Upper lobe of left lung (tissue), 5 donors: ENCODE measurements around a stretch of chr17.

DNA sequence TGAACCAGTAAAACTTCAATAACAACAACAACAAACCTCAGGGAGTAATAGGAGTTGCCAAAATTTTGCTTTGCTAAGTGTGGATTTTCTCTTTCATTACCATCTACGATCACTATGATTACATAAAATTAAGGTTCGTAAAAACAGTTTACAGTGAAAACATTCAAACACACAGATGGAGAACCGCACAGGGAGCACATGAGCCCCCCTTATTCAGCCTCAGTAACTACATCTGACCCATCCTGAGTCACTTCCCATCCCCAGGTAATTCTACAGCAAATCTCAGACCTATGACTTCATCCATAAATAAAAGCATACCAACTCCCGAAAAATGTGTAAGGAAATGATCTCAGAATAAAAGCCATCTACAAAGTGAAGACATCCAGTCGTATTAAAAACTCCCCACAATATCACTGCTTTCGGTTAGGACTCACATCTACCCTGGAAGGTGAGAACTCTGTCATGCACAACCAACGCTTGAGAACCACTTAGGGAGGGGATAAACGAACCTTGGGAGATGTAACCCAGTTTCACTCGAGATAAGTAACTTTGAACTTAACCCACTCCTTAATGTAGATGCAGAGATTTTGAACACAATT is 1.4 kb downstream of the USP36 start:
- PRO-cap, 2 experiments: no peak in any of the 2 experiments
- RAMPAGE, long total RNA, 4 experiments: no peak in any of the 4 experiments

GRCh38 chr17:78977797-78978411 is 1.8 kb downstream of the LGALS3BP start:
- PRO-cap, 2 experiments: no peak in any of the 2 experiments
- RAMPAGE, long total RNA, 4 experiments: no peak in any of the 4 experiments

GRCh38 chr17:78985850-78986498 is 6.3 kb upstream of the LGALS3BP start:
- PRO-cap, 2 experiments: no peak in any of the 2 experiments
- RAMPAGE, long total RNA, 4 experiments: no peak in any of the 4 experiments

DNA sequence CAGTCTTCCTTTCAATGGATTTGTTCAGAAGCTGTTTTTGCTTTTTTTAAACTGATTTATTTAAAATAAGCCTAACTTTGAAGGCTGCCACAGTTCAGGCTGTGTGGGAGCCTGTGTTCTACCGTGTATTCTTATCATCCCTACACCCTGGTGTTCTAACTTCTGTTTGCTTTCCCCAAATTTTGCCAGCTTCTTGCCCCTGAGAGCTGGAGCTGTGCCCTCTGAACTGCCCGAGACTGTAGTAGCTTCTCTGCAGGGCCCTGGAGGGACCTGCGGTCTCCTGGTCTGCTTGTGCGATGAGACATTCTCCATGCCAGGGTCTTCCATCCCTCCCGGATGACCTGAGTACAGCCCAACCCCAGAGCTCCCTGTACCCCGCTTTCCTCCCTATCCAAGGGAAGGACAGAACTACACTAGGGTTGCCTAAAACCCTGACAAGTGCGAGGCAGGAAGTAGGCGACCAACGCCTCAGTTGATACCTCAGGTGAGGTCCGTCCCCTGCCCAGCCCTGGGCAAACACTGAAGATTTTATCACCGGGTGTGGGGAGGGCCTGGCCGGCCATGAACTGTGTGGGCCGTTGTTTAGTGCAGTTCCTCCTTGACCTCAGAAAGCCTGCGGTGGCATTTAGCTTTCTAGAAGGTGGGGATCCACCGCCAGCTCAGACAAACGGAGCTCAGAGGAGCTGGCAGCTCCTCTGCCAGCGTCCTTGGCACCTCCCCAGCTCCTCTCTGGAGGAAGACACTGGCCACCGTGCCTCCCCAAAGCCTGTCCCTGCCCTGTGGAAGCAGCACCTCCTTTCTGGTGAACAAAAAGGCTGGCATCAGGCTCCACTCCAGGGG is 13.7 kb downstream of the CANT1 start:
- PRO-cap, 2 experiments: no peak in any of the 2 experiments
- RAMPAGE, long total RNA, 4 experiments: no peak in any of the 4 experiments

- PRO-cap, 2 experiments: peak in 1 of 2 experiments; most common plus-strand start chr17:79038922 (in 1)
- RAMPAGE, long total RNA, 4 experiments: no peak in any of the 4 experiments
Observed at GRCh38 chr17:79038433-79039369, 14.7 kb downstream of the C1QTNF1 start.

DNA sequence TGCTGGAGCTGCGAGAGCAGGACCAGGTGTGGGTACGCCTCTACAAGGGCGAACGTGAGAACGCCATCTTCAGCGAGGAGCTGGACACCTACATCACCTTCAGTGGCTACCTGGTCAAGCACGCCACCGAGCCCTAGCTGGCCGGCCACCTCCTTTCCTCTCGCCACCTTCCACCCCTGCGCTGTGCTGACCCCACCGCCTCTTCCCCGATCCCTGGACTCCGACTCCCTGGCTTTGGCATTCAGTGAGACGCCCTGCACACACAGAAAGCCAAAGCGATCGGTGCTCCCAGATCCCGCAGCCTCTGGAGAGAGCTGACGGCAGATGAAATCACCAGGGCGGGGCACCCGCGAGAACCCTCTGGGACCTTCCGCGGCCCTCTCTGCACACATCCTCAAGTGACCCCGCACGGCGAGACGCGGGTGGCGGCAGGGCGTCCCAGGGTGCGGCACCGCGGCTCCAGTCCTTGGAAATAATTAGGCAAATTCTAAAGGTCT is 24.0 kb downstream of the C1QTNF1 start:
- PRO-cap, 2 experiments: no peak in any of the 2 experiments
- RAMPAGE, long total RNA, 4 experiments: no peak in any of the 4 experiments

- PRO-cap, 2 experiments: no peak in any of the 2 experiments
- RAMPAGE, long total RNA, 4 experiments: no peak in any of the 4 experiments
Observed at GRCh38 chr17:79388759-79389089, 222.1 kb downstream of the RBFOX3 start.

DNA sequence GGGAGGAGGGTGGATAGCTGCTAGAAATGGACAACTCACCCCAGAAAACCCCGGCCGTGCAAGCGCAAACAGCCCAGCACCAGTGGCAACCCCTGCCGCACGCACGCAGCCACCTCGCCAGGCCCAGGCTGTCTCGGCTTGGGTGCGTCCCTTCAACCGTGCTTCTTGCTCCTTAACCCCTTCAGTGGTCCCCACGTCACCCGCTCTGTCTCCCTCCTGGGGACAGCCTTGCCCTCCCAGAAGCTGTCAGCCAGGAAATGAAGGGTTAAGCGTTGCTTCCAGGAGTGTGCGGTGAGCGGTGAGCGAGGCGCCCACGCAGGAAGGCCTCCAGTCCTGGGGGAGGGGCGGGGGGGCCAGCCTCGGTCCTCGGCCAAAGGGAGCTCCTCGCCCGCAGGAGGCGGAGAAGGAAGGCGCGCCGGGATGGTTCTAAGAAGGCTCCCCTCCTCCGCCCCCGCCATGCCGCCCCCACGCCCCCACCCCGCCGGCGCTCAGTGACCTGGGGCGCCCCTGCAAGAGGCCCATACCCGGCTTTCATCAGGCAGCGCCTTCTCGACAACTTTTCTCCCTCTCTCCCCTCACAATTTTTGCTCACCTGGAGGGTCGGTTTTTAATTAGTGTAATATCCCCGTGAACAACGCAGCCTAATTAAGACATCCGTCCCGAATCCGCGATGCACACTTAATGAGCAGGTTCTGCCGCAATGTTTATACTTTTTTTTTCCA is 2.2 kb downstream of the RBFOX3 start:
- PRO-cap, 2 experiments: no peak in any of the 2 experiments
- RAMPAGE, long total RNA, 4 experiments: no peak in any of the 4 experiments

DNA sequence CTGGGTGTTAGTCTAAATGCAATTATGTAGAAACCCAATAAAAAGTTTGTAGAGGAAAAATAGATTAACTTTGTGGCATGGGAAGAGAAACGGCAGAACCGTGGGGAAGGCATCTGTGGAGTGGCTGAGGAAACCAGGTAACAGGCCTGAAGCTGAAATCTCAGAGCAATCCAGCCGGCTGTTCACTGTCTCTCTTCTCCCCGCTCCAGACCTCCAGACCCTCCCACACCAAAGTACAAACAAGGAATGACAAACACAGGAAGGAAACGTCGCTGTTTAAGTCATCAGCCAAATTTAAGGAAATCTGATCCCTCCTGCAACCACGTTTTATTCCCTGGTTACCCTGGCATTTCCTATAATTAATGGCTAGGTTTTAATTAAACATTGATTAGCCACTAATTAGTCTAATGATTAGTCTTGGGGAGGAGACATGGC is 51.9 kb upstream of the RBFOX3 start:
- PRO-cap, 2 experiments: no peak in any of the 2 experiments
- RAMPAGE, long total RNA, 4 experiments: no peak in any of the 4 experiments

DNA sequence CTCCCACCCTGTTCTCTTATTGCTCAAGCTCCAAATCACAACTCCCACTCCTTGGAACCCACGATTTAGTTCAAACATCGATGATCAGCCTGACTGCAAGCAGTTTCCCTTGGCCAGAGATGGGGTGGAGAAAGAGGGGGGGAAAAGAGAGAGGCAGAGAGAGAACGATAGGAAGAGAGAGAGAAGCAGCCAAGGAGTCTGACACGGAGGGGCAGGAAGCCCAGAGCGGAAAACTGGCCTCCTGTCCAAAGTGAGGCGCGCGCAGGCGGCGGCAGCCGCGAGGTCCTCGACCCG is 1.6 kb upstream of the CBX8 start:
- PRO-cap, 2 experiments: no peak in any of the 2 experiments
- RAMPAGE, long total RNA, 4 experiments: no peak in any of the 4 experiments

DNA sequence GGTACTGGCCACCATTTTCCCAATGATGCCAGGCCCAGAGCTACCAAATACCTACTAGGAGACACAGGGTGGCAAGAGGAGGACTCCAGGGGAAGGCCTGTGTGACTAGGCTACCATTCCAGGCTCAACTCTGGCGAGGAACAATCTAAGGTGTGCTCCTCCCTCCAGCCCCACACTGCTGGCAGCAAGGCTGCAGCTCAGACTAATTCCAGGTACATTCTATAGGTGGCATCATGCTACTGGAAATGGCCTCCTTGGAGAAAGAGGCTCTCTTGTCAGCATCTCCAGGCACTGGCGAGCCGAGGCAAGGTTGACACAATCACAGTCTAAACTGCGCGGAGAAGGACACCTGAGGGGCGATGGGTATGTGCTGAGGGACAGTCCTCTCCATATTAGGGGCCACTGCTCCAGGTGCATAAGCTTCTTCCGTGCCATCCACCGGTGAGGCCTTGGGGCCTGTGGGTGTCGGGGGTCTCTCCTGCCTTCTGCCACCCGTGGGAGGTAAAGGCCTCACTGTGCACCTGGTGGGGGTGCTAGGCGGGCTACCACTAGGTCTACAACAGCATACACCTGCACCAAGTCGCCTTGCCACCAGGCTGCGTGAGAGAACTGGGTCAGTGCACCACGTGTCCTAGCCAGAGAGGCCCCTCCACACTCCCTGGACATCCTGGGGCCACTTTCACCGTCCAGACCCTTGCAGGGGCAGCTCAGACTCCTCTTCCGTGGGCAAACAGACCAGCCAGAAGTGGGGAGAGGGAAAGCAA is 11.9 kb upstream of the CBX8 start:
- PRO-cap, 2 experiments: no peak in any of the 2 experiments
- RAMPAGE, long total RNA, 4 experiments: no peak in any of the 4 experiments

DNA sequence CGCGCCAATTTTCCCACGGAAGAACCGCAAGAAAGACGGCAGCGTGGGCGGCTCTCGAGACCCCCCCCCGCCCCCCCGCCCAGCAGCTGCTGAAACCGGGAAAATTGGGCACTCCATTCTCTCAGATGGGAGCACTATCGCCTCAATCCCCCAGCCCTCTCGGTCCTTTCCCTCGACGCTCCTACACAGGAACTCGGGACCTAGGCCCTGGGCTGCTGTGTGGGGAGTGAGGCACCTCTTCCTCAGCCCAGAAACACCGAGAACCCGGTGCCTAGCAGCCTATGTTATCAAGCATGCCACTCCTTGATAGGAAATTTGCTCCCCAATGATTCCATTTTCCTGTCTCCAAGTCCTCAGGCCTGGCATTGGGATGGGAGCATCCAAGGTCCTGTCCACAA is 17.2 kb upstream of the CBX8 start:
- PRO-cap, 2 experiments: no peak in any of the 2 experiments
- RAMPAGE, long total RNA, 4 experiments: no peak in any of the 4 experiments

GRCh38 chr17:79925019-79925657 is 85.9 kb upstream of the CBX4 start:
- PRO-cap, 2 experiments: no peak in any of the 2 experiments
- RAMPAGE, long total RNA, 4 experiments: no peak in any of the 4 experiments

GRCh38 chr17:79949883-79950733 is 85.6 kb downstream of the TBC1D16 start:
- PRO-cap, 2 experiments: no peak in any of the 2 experiments
- RAMPAGE, long total RNA, 4 experiments: no peak in any of the 4 experiments

DNA sequence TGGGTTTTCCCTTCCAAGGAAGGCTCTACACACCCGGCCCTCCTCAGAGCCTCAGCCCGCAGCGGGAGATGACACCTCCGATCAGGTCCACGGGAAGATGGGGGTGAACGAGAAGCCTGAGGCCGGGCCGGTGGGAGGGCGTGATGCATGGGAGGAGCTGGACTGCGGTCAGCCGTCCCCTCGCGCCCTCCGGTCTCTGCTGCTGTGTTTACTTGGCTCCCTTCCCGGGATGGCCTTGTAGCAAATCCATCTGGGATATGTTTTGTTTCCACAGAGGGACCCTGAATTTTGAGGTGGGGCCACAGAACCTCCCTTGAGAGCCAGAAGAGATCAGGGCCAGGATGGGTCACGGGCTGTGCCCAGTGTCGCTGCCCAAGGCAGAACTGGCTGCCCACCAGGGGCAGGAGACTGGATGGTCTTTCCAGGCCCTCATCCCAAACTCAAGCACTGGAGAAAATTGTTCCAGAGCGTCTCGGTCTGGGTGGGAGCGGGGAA is 48.9 kb downstream of the TBC1D16 start:
- PRO-cap, 2 experiments: no peak in any of the 2 experiments
- RAMPAGE, long total RNA, 4 experiments: no peak in any of the 4 experiments

GRCh38 chr17:80086023-80086653 is 15.2 kb upstream of the GAA start:
- PRO-cap, 2 experiments: no peak in any of the 2 experiments
- RAMPAGE, long total RNA, 4 experiments: no peak in any of the 4 experiments

GRCh38 chr17:80138927-80139466 is 7.9 kb downstream of the EIF4A3 start:
- PRO-cap, 2 experiments: no peak in any of the 2 experiments
- RAMPAGE, long total RNA, 4 experiments: start-site peak on the minus strand in 2 of 4 experiments, at chr17:80139071-80139202 at its widest, 5 to 6 reads per replicate

DNA sequence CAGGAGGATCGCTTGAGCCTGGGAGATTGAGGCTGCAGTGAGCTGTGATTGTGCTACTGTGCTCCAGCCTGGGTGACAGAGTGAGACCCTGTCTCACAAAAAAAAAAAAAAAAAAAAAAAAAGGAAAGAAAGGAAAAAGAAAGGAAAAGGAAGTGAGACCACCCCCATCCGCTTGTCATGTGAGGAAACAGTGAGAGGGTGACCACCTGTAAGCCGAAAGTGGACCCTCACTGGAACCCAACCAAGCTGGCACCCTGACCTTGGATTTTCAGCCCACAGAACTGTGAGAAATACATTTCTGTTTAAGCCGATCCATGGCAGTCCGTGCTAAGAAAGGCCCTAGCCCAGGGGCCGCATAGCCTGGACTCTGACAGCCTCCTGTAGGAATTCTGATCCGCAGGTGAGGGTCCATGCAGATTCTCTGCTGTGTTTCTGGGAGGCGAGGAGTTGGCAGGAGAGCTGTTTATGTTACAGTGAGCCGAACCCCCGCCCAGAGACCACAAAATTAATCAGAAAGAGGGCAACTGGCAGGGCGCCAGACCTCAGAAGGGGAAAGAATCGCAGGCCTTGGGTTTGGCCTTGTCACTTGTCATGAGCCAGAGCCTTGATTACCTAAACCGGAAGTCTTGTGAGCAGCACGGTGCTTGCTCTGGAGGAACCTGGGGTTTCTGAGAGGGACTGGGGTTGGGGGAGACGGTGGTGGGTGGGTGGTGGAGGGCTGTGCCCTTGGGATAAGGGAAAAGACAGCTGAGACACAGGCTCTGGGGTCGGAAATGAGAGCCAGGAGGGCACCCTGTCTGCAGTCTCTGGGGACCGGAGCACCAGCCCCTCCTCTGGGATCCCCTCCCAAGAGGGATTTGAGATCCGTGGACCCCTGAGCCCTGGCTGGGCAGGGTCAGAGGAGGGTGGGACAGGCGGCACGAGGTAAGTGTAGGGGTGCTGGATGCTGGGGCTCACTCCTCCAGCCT is 784 bp downstream of the SGSH start:
- PRO-cap, 2 experiments: peak in 2 of 2 experiments; most common plus-strand start position 671 of the sequence (in 2)
- RAMPAGE, long total RNA, 4 experiments: start-site peak on the plus strand in 3 of 4 experiments, centred at positions 703 to 761 of the sequence, 9 to 86 reads per replicate

GRCh38 chr17:80223584-80224601 is 3.7 kb downstream of the SLC26A11 start:
- PRO-cap, 2 experiments: no peak in any of the 2 experiments
- RAMPAGE, long total RNA, 4 experiments: no peak in any of the 4 experiments

DNA sequence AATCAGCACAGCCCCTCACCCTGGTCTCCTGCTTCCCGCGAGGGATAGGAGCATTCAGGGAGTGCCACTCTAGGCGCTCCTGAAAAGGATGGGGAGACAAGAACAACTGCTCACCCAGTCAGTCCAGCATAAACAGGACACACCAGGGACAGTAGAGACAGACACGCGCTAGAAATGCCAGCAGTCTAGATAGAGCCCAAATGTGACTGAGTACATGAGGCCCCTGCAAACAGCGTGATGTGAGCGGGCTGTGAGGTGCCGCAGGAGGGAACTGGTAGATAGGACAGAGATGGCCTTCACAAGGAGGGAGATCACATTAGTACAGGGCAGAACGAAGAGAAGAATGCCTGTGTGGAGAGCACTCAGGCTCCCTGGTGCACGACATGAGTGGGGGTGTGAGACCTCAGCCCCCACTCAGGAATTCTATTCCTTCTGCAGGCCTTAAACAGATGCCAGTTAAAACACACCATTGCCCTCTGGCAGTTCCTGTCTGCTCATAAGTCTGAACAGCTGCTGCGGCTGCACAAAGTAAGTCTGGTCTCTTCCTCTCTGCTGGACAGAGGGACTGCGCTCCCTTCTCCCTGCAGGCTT is 25.5 kb upstream of the ENDOV start:
- PRO-cap, 2 experiments: no peak in any of the 2 experiments
- RAMPAGE, long total RNA, 4 experiments: no peak in any of the 4 experiments